Hepatocyte (in vitro differentiated cells and primary cell): ENCODE measurements around a stretch of chr2.

DNA sequence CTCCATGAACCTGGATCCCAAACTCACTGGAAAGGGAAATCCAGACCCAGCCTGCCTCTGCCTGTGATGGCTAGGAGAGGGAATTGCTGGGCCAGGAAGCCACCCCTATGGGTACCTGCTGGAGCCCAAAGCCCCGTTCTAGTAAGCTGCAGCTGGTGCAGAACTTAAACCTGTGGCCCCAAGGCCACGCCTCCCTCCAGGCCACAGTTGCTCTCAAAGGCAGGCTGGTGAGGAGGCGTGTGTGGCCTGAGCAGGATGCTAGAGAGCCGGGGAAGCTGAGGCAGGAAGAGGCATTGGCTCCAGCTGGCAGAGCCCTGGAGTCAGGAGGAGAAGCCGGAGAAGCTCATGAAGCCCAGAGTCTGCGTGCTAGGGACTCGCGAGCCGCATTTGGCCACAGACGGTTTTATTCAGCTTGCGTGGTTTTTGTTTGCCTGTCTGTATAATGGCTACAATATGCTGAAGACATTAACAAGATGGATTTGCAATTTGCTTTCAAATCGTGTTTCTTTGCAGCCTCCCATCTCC lies 63.4 kb upstream of the TAF1B start:
- RAMPAGE, long total RNA: no peak
- RRBS: 95% methylated on average over 2 of the region's 12 CpGs

GRCh38 chr2:9860150-9860804 lies 17.0 kb downstream of the TAF1B start:
- RAMPAGE, long total RNA: no peak
- RRBS: no CpG with 5 or more reads among the region's 5 CpGs

DNA sequence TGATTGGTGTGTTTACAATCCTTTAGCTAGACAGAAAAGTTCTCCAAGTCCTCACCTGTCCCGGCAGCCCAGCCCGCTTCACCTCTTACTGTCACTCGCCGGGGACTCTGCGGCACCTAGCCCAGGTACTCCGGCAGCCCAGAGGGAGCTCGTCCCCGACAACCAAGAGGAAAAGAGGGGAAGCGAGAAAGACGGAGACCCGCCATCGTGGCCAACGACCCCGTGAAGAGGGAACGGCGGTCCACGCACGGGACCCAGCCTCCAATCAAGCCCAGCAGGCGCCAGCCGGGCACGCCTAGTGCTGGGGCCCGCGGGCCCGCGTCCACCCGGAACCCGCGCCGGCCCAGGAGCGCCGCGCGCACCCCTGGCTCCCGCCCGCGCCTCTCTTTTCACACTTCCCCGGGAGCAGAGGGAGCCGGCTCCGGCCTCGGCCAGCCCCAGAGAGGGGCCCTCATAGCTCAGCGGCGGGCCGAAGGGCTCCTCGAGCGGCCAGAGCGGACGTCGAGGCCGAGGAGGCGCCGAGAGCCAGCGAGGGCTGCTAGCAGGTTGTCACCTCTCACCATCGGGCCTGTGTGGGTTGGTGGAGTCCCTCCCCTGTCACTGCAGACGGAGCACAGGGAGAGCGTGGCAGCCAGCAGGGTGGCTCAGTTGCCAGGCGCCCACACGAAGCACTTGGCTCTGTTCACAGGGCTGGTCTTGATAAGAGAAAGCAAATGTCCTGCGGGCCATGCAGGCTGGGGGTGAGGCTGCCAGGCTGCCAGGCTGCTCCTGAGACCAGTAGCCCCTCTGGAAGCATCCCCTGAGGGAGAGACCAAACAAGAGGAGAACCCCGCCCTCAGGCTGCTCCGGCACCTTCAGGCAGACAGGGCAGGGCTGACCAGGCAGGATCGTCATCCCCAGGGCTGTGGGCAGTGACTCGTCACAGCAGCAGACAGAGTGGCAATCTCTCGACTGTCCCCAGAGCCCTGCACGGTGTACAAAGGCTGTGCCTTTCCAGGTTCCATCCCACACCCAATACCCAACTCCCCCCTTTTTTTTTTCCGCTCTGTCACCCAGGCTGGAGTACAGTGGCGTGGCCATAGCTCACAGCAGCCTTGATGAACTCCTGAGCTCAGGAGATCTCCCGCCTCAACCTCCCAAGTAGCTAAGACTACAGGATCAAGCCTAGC lies 36.8 kb upstream of the KLF11 start:
- RAMPAGE, long total RNA: no peak
- RRBS: 46% methylated on average over 16 of the region's 67 CpGs

- RAMPAGE, long total RNA: no peak
- RRBS: no CpG with 5 or more reads among the region's 10 CpGs
These were observed 36.0 kb upstream of the KLF11 start for GRCh38 chr2:10007348-10007809.

DNA sequence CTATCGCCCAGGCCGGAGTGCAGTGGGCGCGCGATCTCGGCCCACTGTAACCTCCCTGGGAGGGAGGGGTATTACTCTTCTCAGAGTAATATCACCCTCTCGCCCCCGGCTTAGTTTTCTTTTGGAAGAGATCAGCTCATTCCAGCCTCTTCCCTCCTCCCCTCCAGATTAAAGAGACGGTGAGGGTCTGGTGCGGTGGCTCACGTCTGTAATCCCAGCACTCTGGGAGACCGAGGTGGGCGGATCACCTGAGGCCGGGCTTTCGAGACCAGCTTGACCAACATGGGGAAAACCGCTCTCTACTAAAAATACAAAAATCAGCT lies 1.3 kb downstream of the KLF11 start:
- RAMPAGE, long total RNA: no peak
- RRBS: 4% methylated on average over 7 of the region's 16 CpGs

DNA sequence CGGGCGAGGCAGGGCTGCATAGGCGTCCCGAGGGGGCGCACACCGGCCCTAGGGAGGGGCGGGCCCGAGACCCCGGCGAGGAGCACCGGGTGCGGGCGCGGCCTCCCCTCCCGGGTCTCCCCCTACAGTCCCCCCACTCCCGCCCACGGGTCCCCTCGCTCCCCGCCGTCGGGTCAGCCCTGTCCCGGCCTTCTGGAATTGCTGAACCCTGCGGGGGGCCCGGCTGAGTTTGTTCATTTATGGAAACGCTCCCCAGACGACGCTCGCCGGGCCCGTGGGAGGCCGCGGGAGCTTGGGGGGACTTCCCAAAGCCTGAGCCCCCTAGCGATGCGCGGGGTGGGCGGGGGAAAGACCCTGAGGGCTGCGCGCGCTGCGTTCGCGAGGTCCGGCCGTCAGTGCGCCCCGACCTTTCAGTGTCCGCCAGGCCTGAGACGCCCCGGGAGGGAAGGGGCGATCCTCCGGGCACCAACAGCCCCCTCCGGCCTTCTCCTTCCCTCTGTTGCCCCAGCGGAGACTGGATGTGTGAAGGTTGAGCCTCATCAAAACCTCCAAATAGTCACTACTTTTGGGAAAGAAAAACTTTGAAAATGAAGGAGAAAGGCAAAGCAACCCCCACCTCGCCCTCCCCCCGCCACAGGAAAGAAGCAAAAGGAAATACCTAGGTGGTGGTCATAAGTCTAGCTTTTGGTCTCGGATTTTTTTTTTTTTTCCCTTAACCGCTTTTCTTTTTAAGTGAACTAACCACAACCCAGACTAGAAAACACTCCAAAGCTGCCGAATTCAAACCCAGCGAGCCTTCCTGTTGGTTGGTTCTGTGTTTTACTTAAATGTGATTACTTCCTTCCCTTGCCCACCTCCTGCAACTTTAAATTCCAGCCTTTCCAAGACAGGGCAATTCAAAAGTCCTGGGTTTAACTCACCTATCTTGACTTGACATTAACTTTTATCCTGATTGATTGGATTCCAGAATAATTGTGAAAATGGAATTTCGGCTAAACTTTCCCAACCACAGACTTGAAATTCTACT lies 531 bp upstream of the CYS1 start:
- RAMPAGE, long total RNA: no peak
- RRBS: 8% methylated on average over 28 of the region's 60 CpGs

DNA sequence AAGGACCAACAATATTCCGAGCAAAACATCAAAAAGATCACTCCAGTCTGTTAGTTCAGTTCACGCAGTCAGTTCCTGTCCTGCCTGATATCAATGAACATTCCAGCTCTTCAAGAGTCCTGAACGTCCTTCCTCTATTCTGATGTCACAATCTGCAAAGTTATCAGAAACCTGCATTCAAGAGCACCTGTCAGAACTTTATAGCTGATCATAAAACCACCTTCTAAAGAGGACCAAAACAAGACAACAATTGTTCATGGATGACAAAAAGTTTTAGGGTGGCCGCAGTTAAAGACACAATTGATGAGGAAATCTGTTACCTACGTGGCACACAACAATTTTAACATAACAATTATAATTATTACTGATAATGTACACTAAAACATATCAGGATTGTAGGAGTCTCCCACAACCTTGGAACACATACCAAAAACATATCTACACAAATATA lies 78.9 kb downstream of the RRM2 start:
- RAMPAGE, long total RNA: no peak
- RRBS: no CpG with 5 or more reads among the region's 5 CpGs

GRCh38 chr2:10297995-10298261 lies 4.8 kb upstream of the HPCAL1 start:
- RAMPAGE, long total RNA: no peak
- RRBS: no CpG with 5 or more reads among the region's 4 CpGs

GRCh38 chr2:10342188-10342828 lies 39.6 kb downstream of the HPCAL1 start:
- RAMPAGE, long total RNA: no peak
- RRBS: no CpG with 5 or more reads among the region's 18 CpGs

DNA sequence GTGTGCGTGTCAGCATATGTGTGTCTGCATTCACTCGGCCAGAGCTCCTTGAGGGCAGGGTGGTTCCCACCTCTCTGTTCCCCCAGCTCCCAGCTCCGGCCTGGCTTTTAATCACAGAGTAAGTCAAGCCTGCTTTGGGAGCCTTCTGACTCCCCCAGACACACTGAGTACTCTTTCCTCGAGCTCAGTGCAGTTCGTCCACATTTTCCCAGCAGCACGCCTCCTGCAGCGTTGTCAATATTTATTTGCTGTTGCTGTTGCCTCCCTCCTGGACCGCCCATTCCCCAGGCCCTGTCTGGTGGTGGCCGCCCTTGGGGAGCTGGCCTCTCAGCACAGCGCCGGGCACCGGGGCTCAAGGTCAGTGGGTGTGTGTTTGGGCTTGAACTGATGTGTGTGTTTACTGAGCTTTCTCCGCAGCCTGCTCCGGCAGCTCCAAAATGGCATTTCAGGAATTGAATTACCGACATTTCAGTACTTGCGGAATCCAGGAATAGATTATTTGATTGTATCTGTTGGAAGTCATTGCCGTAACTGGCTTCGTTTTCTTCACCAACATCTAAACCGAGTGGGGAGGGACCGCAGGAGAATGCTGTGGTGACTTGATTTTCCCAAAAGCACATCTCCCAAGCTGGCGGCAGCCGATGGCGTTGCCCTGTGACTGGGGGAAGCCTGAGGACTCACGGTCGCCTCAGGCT lies 65.8 kb downstream of the HPCAL1 start:
- RAMPAGE, long total RNA: no peak
- RRBS: 25% methylated on average over 3 of the region's 25 CpGs

DNA sequence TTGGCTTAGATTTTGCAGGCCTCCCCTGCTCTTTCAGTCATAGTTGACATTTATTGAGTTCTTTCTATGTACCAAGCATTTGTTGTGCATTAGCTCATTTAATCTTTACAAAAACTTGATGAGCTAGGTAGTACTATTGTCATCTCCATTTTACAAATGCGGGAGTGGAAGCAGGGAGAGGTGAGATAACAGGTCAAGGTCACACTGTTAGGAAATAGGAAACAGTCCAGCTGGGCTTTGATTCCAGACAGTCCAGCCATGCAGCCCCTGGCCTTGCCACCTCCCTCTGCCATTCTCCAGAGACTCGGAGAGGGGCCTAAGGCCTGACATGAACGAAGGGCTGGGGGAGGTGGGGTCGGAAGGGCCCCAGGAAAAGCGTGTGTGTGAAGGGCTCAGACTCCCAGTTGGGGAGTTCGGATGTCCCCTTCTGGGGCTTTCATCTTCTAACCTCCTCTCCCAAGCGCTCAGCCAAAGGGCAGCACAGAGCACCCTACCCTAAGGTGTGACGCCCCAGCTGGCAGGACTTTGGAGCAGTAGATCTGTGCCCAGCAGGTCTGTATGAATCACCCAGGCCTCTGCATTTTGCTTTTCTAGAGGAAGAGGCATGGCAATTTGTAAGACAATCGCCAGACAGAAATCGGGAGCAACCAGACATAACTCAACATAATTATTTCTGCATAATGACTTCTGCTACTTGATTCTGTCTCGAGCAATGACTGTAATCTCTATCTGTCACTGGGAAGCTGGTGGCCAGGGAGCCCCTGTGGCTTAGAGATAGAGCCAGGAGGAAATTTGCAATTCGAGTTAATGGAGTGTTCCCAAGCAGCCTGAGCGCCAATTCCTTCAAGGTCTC lies 55.4 kb downstream of the ODC1 start:
- RAMPAGE, long total RNA: no peak
- RRBS: no CpG with 5 or more reads among the region's 13 CpGs

DNA sequence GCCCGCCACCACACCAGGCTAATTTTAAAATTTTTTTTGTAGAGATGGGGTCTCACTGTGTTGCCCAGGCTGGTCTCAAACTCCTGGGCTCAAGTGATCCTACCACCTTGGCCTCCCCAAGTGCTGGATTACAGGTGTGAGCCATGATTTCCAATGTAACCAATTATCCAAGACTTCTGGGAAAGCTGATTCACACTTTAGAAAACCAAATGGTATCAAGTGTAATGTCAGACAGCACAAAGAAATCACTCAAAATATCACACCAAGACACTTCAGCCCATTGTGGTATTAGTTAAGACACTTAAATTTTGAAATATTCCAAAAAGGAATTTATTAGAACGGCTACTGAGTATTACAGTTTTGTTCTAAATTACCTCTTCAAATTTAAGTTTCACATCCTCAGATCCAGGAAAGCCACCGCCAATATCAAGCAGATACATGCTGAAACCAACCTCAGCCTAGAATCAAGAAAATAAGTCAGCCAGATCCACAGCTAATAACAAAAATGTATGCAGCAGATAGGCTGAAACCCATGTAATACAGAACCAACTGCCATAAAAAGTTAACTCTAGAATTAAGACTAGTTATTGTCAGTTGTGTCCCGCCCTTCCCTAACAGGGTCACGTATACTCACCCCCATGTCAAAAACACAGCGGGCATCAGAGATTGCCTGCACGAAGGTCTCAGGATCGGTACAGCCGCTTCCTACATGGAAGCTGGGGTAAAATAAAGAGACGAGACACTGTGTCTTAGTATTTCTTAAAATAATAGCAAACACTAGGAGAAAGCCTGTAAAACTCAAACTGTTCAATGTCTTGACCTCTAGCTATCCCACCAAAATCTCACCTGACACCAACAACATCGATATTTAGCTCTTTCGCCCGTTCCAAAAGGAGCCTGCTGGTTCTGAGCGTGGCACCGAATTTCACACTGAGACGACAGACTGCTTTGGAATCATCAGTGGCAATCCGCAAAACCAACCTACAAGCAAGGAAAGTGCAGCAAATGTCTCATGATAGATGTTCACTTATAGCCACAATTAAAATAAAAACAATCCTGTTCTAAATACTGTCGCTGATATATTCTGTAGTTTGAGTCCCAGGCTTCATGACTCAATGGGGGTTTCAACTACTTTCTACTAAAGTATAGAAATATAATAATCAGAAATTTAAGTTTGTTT lies 4.9 kb downstream of the ODC1 start:
- RAMPAGE, long total RNA: no peak
- RRBS: no CpG with 5 or more reads among the region's 18 CpGs

- RAMPAGE, long total RNA: no peak
- RRBS: 3% methylated on average over 13 of the region's 29 CpGs
These were observed 705 bp downstream of the ODC1 start for GRCh38 chr2:10447398-10447846.

GRCh38 chr2:10452155-10452784 lies 4.1 kb upstream of the ODC1 start:
- RAMPAGE, long total RNA: no peak
- RRBS: no CpG with 5 or more reads among the region's 4 CpGs

DNA sequence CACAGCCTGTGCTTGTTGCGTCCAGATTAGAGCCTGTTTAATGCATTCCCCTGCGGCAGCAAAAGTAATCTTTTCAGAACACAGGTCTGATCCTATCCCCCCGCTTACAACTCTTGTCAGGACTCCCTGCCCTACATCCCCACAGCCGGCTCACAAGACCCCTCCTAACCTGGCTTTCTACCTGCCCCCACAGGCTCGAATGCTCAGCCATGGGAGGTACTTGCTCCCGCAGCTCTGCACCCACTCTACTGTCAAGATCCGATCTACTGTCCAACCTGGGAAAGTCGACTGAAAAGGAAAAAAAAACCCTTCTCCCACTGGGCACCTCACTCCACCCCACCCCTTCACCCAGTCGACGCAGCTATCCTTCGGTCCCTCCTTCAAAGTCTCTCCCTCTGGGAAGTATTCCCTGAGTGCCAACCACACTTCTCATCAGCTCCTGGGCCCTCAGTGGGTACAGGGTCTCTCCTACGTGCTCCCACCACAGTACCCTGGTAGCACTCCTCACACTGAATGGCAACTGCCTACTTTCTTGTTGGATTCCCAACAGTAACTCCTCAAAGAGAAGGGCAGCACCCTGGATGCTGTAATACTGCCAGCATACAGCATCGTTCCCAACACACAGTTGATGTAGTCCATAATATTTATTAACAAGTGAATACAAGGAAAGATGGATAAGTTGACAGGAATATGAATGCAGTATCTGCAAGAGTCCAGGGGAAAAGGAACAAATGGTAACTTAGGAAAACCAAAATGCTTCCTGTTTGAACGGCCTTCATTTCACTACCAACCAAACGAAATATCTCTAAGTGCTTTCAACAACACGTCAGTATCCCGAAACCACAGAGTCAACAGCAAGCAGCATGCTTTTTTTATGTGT lies 47.2 kb downstream of the NOL10 start:
- RAMPAGE, long total RNA: no peak
- RRBS: no CpG with 5 or more reads among the region's 17 CpGs

DNA sequence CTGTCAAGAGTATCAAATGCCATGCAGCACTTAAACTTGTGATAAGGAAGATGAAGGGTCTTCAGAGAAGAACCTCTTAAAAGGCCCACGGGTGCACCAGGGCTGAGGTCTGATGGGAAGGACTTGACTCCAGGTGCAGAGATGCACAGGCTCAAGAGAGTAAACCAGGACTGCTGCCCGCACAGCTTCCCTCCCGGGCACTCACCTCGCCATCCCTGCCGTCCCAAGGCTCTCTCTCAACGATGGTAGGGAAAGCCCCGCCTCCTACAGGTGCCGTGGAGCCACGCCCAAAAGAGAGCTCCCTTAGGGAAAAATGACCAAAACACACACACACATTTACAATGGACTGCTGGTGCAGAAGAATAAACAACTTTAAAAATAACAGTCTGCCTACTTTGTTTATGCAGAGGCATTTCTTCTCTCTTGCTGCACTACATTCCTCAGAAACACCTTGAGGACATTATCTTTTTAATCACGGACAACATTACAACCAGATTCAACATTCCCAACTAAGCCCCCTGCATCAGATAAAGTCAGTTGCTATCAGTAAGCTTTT lies 27.8 kb downstream of the PDIA6 start:
- RAMPAGE, long total RNA: no peak
- RRBS: no CpG with 5 or more reads among the region's 10 CpGs

DNA sequence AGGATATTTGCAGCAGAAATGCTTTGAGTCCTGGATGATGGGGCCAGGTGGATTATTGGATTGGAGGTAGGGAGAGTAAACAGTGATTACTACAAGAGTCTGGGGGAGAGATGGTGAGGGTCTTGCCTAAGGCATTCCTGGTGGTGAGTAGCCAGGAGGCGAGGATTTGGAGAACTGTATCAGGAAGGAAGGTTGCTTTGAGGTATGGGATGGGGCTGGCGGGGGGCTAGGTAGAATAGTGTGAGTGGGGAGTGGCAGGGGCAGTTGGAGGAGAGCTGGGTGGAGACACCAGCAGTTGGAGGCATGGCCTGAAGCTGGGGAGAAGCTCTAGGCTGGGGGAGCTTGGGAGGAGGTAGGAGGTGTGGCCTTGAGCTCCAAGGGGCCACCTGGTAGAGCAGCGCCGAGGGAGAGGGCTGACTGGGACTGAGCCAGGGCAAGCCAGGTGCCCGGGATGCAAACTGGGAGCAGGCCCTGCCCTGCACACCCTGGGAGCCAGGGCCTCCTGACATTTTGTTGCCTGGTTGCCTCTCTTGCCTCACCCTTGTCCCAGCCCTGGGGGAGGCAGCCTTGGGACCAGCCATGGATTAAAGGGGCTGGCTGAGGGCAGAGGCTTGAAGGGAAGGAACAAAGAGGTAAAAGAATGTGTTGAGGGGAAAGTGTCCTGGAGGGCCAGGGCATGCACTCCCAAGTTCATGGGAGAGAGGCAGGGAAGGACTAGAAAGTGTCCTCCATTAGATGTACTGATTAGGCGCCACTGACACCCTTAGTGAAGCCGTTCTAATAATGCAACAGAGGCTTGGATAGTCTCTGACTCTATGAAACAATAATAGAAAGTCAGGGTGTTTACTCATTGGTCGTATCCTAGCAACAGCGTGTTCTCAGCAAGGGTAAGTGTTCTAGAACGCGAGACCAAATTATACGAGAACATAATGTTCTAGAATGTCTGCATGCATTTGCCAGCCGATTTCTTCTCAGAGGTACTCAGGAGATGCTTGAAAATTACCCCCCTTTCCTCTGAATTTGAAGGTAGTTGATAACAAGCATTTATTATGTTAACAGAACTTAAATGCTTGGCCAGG lies 33.2 kb upstream of the PDIA6 start:
- RAMPAGE, long total RNA: no peak
- RRBS: no CpG with 5 or more reads among the region's 13 CpGs

GRCh38 chr2:11073786-11074132 lies 59.2 kb upstream of the C2orf50 start:
- RAMPAGE, long total RNA: no peak
- RRBS: no CpG with 5 or more reads among the region's 6 CpGs

GRCh38 chr2:11155776-11156167 lies 505 bp downstream of the SLC66A3 start:
- RAMPAGE, long total RNA: no peak
- RRBS: 1% methylated on average over 5 of the region's 28 CpGs

- RAMPAGE, long total RNA: no peak
- RRBS: no CpG with 5 or more reads among the region's 5 CpGs
These were observed 46.6 kb downstream of the SLC66A3 start for GRCh38 chr2:11201831-11202332.